Metastatic Liver Carcinoma in the Lung (tissue), 2 donors: ENCODE measurements around the gene REV1.

- PRO-cap, 2 experiments = no peak in any of the 2 experiments
These were observed 68.1 kb downstream of the EIF5B start for GRCh38 chr2:99405214-99405801.

GRCh38 chr2:99489857-99490877 lies at the start of gene REV1:
Gene REV1 (minus strand): TSS chr2:99490017.
- PRO-cap, 2 experiments = peak in 2 of 2 experiments; most common plus-strand start chr2:99490635 (in 2); most common minus-strand start chr2:99489981 (in 1)

DNA sequence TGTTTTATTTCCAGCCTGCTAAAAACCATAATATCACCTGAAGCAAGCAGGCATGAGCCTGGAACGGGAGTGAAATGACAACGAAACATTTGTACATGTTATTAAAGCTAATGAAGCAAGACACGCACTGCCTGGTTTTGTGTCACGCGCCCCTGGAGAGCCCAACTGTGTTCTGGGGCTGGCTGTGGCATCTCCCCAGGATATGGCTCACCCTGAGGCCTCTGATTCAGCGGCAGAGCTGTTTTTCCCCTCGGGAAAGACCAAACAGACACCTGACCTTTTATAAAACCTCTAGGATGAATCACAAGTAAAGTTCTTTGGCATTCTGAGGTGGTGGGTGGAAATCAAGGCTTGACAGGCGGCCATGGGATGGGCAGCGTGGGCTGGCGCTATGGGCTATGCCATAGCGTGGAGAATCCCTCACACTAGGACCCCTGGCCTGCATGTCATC lies 262.2 kb downstream of the AFF3 start:
- PRO-cap, 2 experiments = no peak in any of the 2 experiments

DNA sequence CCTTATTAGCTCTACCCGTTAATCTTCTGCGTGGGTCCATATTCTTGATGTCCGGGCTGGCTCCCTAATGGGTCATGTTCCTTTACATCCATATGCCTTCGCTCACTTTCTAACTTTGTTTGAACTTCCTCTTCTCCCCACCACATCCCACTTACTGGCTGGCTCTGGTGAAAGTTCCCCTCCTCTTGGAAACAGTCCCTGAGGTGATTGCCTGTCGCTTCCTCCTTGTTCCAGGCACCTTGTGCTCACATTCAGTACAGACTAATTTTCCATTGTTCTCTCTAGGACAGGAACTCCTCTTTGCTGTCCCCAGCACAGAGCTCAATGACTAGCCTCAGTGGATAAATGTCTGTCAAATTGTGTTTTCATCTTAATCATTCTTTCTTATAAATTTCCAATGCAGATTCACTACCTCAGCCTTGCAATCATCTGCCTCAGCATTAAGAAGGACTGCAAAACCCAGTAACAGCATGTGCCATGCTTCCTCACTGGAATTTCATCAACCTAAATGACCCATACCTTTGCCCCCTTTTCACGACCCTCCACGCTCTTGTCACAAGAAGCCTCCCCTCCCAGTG lies 102.7 kb downstream of the AFF3 start:
- PRO-cap, 2 experiments = no peak in any of the 2 experiments

- PRO-cap, 2 experiments = no peak in any of the 2 experiments
These were observed 38.3 kb downstream of the AFF3 start for GRCh38 chr2:100103915-100104589.

- PRO-cap, 2 experiments = no peak in any of the 2 experiments
These were observed 74.6 kb downstream of the LONRF2 start for GRCh38 chr2:100247611-100248113.

- PRO-cap, 2 experiments = no peak in any of the 2 experiments
These were observed 60.3 kb downstream of the LONRF2 start for GRCh38 chr2:100261979-100262444.

- PRO-cap, 2 experiments = no peak in any of the 2 experiments
These were observed 26.0 kb upstream of the NPAS2 start for GRCh38 chr2:100793823-100794375.

- PRO-cap, 2 experiments = no peak in any of the 2 experiments
These were observed 1.9 kb upstream of the NPAS2 start for GRCh38 chr2:100818061-100818439.

DNA sequence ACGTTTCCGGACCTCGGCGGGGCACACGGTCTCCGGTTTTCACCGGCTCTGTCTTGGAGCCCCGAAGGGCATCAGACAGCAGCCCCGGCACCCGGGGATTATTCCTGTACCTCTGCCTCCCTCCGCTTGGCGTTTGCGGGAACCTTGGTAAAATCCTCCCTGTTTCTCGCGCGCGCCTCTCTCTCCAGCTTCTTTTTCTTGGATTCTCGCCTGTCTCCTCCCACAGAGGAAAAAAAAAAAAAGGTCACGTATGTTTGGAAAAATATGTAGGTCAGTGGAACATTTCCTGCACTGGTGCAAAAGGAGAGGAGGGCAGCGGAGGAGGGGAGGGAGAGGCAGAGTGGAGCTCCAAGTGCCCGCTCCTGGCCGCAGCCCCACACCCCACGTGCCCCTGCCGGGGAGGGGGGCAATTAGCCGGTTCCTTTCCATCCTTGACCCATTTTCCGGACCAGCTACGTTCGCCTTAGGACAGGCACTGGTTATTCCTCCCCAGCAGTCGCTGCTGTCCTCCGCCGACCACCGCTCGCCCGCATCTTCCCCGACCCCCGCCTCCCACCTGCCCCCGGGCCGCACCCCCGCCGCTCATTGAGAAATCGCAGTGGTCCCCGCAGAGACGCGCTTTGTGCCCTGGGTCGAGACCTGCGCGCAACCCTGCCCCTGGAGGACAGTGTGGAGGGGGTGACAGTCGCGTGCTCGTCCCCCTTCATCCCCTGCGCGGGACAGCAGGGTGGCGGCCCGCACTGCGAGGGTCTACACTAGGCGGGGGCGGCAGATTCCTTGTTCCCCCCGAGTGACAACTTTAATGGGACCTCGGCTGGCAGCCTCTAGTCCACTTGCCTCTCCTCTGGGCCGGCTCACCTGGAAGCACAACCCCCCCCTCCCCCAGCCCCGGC lies 771 bp upstream of the NPAS2 start:
- PRO-cap, 2 experiments = peak in 2 of 2 experiments; most common plus-strand start position 315 of the sequence (in 2); most common minus-strand start position 97 of the sequence (in 2)

GRCh38 chr2:100824466-100825122 lies 4.7 kb downstream of the NPAS2 start:
- PRO-cap, 2 experiments = no peak in any of the 2 experiments

GRCh38 chr2:100825301-100825855 lies 5.4 kb downstream of the NPAS2 start:
- PRO-cap, 2 experiments = peak in 1 of 2 experiments; most common plus-strand start chr2:100825753 (in 1); most common minus-strand start chr2:100825545 (in 1)

DNA sequence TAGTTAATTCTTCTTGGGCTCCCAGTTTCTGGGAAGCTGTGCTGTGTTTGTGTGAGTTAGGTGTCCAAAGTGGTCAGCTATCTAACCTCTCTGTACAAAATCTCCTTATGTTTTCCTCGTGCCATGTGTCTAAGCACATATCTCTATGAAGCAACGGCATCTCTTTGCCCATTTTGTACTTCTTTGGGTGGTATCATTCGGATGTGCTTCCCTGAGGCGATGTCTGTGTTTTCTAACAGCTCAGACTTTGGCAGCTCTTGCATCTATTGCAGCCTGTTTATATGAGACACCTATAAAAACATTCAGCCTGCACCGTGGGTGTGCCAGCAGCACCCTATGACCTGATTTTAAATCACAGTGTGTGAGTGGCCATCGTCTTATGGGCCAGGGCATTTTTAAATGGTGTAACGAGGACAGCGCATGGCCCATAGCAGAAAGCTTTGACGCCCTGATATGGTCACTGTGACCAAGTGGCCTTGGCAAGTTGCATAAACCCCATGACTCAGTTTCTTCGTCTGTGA lies 12.9 kb downstream of the NPAS2 start:
- PRO-cap, 2 experiments = no peak in any of the 2 experiments

- PRO-cap, 2 experiments = no peak in any of the 2 experiments
These were observed 33.5 kb downstream of the NPAS2 start for GRCh38 chr2:100853264-100854091.

- PRO-cap, 2 experiments = no peak in any of the 2 experiments
These were observed 51.9 kb downstream of the NPAS2 start for GRCh38 chr2:100871785-100872390.

DNA sequence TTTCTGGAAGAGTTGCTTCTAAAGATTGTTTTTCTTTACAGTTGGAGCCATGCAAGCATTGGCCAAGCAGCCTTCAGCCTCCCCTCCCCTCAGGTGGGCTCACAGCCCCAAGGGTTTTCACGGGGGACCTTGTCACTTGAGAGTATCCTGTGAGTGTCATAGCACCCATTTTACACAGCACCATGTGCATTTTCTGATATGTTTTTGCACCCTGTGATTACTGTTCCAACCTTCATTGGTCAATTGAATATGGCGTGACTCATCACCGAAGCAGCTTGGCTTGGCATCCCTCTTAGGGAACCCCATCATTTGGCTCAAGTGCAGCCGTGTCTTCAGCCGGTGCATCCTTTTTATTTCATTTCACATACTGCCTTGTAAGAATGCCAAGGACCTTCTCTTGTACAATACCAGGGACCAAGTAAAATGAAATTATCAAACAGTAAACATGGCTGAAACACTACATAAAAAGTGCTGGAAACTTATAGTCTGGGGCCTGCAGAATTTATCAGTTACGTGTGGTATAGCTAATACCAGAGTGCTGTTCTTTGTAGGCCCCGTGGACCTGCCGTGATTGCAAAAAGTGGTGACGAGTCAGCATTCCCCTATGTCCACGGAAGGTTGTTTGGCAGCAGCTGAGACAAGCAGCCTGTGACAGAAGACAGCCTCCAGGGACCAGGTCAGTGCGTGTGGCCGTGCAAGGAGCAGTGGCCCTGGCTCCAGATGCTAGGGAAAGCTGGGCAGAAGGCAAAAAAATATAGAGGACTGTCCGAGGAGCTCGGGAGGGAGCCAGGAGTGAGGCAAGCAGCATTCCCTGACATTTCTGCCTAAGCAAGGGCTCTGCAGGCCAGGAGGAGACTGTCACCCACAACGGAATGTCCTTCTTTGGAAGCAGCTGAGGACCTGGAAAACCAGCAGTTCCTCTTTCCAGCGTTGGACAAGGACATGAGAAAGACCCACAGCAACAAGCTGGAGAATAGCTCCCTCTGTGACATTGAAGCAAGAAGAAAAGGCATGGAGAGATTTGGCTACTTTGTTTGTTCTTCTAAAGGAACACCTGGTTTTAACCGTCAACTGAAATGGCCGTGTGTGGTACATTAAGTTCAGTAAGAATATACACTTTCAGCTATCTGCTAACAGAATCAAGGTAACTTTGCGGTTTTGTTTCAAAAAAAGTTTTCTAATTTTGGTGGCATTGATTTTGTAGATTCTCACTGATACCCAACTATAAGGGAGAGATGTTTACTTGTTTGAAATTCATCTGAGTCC lies 58.0 kb downstream of the NPAS2 start:
- PRO-cap, 2 experiments = no peak in any of the 2 experiments

DNA sequence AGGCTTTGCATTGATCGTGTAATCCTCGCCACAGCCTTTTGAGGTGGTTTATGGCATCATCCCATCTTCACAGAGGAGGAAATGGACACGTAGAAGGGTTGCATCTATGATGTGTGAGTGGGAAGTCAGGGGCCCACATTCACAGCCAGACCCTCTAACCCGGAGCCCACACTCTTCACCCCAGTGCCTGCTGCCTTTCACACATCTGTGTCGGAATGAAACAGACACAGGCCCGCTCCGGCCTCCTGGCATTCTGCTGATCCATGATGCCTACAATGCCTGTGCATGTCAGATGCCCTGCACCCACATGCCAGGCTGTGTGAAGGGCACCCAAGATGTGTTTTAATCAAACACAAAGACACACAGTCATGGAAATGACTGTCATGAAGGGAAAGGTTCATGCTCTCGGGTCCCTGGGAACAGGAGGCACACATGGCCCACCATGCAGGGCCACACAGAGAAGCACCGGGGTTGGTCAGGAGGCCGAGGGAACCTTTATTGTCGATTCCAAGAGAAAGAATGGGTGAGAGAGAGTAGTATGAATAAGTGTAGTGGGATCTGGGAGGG lies 48.4 kb upstream of the RPL31 start:
- PRO-cap, 2 experiments = no peak in any of the 2 experiments

DNA sequence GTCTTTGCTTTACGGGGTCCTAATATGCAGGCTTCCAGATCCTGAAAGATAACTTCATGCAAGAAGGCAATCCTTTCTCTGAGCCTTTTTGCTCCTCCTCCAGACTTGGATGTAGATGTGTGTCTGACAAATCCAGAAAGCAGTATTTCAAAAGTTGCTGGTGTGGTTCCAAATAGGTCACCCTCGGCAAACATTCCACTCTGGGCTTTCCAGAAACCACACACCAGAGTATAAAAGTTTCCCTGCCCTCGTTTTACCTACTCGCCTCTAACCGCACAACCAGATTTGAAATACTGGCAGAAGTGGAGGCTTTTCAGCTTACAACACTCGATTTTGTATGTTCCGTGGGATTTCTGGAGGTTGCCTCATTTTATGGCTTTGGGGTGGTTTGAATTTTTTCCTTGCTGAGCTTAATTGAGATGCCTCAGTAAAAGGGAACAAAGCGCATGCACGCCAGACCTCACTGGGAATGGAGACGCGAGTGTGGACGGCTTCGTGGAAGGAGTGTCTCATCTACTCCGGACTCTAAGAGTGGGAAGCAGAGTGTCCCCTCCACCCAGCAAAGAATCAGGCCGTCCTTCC lies 44.1 kb upstream of the RPL31 start:
- PRO-cap, 2 experiments = no peak in any of the 2 experiments

- PRO-cap, 2 experiments = no peak in any of the 2 experiments
These were observed 27.5 kb downstream of the RPL31 start for GRCh38 chr2:101029340-101030172.

DNA sequence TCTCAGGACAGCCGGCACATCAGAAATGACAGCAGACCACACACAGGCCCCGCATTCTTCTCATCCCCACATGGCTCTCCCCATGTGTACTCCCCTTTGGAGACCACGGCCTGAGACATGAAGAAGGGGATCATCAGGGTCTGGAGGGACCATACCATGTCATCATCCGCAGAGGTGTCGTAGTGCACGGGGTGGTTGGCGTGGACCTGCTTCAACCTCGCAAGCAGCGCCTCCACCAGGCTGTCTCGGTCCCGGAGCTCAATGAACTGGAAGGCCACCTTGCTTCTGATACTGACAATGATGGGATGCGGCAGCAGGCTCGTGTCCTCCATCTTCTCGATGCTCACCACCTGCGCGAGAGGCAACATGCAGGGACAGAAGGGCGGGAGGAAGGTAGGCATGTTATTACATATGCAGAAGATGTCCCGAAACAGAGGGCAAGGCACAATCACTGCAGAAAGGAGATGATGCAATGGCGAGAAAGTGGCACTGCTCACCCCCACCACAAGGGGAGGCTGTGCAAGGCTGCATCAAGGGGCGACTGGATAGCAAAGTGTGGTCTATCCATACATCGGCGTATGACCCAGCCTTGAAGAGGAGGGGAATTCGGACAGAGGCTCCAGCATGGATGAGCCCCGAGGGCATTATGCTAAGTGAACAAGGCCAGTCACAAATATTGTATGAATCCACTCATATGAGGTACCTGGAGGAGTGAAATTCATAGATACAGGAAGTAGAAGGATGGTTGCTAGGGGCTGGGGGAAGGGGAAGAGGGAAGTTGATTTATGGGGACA lies 36.4 kb downstream of the RPL31 start:
- PRO-cap, 2 experiments = no peak in any of the 2 experiments